Panc1 (cell line): Measurements from ENCODE around the gene TENT4A.

DNA sequence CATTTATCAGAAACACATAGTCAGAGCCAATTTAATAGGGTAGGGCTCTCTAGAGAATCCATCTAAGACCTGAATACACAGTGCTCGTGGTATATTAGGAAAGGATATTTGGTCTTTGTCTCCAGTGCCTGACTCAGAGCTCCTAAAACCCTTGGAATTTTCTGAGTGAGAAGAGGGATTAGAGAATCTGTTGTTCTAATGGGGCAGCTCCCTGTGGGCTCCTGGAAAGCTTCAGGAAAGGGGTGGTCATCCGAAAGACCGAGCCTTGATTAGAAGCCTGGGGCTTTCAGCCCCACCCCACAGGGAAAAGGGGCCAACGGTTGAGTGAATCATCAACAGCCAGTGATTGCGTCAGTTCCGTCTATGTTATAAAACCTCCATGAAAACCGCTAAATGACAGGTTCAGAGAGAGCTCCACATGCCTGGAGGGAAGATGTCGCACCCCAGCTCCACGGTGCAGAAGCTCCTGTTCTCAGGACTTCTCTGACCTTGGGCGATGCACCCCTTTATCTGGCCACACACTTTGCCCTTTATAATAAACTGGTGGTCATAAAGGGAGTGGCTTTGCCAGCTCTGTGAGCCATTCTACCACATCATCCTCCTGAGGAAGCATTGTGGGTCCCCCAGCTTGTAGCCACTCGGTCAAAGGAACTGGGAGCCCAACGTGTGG, 71.1 kb upstream of the ICE1 start:
- RRBS, 2 experiments, result no CpG with 5 or more reads among the region's 12 CpGs

DNA sequence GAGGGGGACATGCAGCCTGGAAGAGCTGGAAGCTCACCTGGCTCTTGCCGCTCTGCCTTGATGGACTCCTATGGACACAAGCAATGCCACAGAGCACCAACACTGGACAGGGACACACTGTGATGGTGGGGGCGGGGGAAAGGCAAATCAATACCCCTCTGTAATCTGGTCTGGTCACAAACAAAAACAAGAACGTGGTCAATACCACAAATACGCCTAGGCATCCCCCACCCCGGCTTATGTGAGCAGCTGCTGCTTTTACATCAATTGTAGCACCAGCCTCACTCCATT, 29.6 kb upstream of the ICE1 start:
- RRBS, 2 experiments, result no CpG with 5 or more reads among the region's 5 CpGs

DNA sequence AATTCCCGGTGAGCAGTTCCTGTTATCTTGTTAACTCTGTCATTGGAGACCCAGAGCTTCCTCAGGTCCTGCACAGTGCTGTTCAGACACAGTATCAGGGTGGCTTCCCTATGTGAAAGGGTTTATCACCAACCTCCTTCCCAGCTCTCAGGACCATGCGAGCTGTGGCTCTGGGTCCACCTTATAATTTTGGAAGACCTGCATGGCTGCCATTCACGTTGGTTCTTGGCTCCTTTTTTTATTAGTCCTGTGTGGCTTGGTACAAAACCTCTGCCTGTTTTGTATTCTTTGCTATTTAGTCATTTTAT, 211.8 kb downstream of the ICE1 start:
- RRBS, 2 experiments, result no CpG with 5 or more reads among the region's 3 CpGs

GRCh38 chr5:5794889-5795601, 372.6 kb downstream of the ICE1 start:
- RRBS, 2 experiments, result no CpG with 5 or more reads among the region's 9 CpGs

GRCh38 chr5:6602155-6602813, 30.6 kb downstream of the NSUN2 start:
- RRBS, 2 experiments, result no CpG with 5 or more reads among the region's 9 CpGs

DNA sequence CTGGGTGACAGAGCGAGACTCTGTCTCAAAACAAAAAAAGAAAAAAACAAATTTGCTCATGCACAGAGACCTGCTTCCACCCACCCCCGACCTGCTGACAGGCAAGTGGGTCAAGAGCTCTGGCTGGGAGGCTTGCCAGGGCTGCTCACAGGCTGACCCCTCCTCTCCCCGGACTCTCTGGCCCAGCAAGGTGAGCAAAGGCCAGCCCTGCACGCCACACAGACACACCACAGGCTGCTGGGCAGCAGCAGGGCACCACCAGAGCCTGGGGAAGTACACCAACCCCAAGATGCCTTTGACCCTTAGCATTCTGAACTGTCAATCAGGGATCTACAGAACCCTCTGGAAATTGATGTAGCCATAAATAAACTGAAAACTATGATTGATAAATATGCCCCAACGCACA, 29.2 kb downstream of the NSUN2 start:
- RRBS, 2 experiments, result no CpG with 5 or more reads among the region's 5 CpGs

DNA sequence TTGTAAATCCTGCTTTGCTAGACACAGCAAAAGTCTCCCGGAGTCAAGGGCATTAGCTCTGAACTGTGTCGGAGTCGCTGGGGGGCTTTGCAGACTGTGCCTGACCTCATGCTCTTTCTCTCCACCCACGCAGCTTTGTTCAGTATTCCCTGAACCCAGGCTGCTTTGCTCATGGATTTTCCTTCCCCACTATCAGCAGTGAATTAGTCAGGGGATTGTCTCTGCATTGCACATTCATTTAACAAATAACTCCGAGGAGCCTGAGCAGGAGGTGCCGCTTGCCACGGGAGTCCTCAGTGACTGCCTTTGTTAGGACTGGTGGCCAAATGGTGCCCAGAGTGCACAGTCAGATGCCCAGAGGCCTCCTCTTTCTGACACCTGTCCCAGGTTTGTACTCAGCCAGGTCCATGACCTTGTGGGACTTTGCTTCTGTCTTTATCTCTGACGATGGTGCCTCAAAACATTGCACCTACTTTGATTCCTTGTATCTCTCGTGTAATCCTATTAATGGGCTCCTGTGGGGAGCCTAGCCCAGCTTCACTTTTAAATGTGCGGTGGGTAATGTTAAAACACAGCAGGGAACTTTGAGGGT, 4.3 kb downstream of the SRD5A1 start:
- RRBS, 2 experiments, result no CpG with 5 or more reads among the region's 10 CpGs

GRCh38 chr5:6660241-6660744, 27.1 kb downstream of the SRD5A1 start:
- RRBS, 2 experiments, result no CpG with 5 or more reads among the region's 8 CpGs

DNA sequence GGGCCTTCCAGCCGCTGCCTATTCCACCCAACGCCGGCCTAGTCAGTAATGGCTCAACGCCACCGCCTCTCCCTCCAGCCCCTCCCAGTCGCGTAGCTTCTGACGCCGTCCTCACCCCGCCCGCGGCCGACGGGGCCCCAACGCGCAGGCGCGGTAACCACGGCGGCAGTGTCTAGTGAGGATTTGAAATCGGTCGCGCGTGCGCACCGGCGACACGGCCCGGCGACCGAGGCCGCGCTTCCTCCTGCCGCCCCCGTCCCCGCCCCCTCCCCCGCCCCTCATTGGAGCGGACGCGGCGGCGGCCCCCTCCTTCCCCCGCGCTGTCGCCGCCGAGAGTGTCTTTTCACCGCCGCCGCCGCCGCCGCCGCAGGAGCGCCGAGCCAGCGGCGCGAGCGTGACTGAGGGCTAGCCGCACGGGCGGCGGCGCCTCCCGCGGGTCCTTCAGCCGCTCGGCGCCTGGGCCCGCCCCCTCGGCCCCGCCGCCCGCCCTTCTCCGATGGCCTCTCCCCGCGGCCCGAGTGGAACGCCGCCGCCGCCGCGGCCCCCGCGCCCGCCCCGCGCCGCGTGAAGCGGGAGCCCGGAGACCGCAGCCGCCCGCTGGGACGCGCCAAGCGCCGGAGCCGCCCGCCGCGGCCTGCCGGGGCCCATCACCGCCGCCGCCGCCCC, at the start of gene TENT4A:
Gene TENT4A (plus strand): TSS at position 310 of the 666 bp plus-strand sequence.
- RRBS, 2 experiments, result under 1 to 7% methylated on average over 11 of the region's 110 CpGs

- RRBS, 2 experiments, result 1 to 5% methylated on average over 78 to 80 of the region's 175 CpGs
Measured at GRCh38 chr5:6713789-6714849, 887 bp downstream of the TENT4A start.

GRCh38 chr5:6889335-6889768, 176.1 kb downstream of the TENT4A start:
- RRBS, 2 experiments, result no CpG with 5 or more reads among the region's 2 CpGs

DNA sequence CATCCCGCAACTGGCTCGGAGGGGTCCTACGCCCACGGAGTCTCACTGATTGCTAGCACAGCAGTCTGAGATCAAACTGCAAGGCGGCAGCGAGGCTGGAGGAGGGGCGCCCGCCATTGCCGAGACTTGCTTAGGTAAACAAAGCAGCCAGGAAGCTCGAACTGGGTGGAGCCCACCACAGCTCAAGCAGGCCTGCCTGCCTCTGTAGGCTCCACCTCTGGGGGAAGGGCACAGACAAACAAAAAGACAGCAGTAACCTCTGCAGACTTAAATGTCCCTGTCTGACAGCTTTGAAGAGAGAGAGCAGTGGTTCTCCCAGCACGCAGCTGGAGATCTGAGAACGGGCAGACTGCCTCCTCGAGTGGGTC, 225.1 kb upstream of the ADCY2 start:
- RRBS, 2 experiments, result no CpG with 5 or more reads among the region's 13 CpGs

- RRBS, 2 experiments, result 1 to 5% methylated on average over 13 of the region's 49 CpGs
Measured at GRCh38 chr5:7869415-7870104, 612 bp downstream of the MTRR start.

DNA sequence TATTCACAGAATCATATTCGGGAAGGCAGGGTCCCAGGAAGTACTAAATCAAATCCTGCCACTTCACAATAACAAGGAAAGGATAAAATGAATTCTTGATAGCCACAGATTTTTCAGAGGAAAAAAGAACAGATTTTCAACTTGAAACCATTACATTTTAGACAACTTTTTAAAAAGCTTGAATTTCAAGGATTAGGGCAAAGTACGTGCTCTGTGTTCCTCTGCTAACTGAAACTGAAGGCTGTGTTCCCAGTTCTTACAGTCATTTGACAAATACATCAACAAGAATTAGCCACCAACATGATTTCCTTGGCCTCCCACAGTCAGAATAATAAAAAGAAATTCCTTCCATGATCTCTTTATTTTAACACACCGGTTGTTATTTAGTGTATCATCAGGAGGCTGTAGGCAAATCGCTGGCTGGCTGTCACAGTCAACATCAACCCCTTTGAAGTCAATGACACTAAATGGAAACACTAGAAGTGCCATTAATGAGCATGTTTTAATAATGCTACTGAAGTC, 61.8 kb downstream of the SEMA5A start:
- RRBS, 2 experiments, result no CpG with 5 or more reads among the region's 4 CpGs

DNA sequence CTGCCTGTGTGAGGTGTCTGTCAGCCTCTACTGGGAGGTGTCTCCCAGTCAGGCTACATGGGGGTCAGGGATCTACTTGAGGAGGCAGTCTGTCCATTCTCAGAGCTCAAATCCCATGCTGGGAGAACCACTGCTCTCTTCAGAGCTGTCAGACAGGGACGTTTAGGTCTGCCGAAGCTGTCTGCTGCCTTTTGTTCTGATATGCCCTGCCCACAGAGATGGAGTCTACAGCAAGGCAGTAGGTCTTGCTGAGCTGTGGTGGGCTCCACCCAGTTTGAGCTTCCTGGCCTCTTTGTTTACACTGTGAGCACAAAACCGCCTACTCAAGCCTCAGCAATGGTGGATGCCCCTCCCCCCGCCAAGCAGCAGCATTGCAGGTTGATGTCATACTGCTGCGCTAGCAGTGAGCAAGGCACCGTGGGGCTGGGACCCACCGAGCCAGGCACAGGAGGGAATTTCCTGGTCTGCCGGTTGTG, 233.2 kb downstream of the ATPSCKMT start:
- RRBS, 2 experiments, result no CpG with 5 or more reads among the region's 8 CpGs

DNA sequence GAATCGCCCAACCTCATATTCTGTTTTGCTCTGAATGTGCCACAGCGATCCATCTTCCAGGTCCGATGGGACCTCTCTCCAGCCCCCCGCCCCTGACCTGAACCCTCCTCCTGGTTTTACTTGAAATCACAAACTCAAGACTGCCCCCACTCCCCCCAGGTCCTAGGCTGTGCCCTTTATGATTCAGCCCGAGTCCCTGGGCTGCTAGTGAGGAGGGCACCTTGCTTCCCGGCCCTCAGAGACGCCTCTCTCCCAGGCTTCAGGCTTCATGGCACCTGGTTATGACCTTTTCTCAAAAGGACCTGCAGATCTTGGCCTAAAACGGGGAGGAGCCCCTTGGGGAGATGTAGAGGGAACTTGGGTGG, 110.5 kb downstream of the ATPSCKMT start:
- RRBS, 2 experiments, result no CpG with 5 or more reads among the region's 8 CpGs

DNA sequence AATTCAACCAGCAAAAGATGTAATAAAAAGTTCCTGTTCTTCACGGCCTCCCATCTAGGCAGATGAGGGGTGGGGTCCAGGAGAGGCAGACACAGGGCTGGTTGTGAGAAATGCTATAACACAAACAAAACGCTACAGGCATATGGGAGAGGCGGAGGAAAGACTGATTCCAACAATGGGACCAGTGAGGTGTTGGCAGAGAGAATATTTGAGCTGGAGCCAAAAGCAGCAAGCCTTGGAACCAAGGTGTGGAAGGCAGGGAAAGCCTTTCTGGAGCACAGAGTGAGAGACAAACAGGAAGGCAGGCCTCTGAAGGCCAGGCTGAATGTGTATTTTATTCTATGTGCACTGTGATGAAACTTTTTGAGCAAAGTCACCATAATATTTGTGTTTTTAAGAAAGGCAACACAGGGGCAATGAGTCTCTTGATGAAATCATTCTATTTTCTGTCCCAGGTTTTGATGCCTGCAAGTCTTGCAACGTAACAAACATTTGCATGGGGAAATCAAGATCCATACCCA, 2.9 kb downstream of the ATPSCKMT start:
- RRBS, 2 experiments, result no CpG with 5 or more reads among the region's 4 CpGs

DNA sequence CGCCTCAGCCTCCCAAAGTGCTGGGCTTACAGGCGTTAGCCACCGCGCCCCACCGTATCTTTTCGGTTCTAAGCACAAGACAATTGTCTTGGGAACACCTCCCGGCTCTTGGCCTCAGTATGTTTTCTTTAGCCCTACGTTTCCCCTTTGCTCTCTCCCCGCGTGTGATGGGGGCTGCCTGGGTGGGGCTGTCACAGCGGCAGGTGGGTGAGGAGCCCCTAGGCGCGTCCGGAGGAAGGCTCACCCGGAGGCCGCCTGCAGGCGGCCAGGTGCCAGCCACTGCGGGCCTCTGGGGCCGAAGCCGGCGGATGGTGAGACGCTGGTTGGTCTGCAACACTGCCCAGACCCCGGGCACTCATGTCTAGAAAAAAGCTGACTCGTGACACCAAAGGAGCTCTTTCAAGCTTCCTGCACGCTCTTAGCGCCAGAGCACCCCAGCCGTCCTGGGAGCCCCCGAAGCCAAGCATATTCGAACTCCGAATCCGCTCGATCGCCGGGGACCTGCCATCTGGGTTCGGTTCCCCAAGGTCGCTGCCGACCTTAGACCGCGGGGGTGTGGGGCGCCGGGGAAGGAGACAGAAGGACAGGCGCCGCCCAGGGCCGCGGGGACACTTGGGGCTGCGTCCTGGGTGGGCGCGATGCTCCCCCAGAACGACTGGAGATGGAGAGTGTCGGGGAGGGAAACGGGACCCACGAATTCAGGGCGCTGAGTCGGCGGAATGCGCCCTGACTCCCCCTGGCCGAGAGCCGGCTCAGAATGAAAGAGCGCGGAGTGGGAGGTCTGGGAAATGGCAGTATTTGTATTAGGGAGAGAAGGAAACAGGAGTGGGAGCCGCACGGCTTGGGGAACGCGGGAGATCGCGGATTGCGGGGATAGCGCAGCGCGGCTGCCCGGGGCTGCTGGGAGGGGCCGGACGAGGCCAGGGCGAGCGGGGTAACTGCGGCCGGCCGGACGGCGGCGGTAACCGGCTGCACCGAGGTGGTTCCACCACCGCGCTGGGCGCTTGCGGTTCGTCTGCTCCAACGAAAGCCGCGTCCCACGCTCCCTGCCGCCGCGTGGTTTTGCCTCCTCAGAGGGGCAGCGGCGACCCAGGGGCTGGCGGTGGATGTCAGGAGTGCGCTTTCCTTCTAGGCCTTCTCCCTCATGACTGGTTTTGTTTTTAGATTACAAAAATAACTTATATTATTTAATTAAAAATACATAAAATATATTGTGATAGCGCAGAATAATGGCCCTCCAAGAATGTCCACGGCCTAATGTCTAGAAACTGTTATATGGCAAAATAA, 20.2 kb upstream of the MARCHF6 start:
- RRBS, 2 experiments, result 2 to 9% methylated on average over 16 to 21 of the region's 101 CpGs

GRCh38 chr5:10384117-10384980, 30.9 kb downstream of the MARCHF6 start:
- RRBS, 2 experiments, result no CpG with 5 or more reads among the region's 4 CpGs

GRCh38 chr5:10421157-10422402, 20.1 kb upstream of the ROPN1L start:
- RRBS, 2 experiments, result no CpG with 5 or more reads among the region's 16 CpGs